ENCODE measurements around the genes CDK12 and CSF3.

DNA sequence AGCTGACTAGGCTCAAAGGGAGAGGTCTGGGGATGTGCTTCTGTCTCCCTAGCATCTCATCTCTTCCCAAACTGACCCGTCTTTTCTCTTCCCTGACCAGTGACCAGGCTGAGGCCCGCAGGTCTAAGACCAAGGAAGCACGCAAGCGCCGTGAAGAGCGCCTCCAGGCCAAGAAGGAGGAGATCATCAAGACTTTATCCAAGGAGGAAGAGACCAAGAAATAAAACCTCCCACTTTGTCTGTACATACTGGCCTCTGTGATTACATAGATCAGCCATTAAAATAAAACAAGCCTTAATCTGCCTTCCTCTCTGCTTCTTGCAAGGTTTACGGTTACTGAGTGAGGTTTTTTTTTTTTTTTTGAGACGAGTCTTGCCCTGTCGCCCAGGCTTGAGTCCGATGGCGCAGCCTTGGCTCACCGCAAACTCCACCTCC is 4.4 kb downstream of the RPL19 start:
- PRO-cap, result no peak

DNA sequence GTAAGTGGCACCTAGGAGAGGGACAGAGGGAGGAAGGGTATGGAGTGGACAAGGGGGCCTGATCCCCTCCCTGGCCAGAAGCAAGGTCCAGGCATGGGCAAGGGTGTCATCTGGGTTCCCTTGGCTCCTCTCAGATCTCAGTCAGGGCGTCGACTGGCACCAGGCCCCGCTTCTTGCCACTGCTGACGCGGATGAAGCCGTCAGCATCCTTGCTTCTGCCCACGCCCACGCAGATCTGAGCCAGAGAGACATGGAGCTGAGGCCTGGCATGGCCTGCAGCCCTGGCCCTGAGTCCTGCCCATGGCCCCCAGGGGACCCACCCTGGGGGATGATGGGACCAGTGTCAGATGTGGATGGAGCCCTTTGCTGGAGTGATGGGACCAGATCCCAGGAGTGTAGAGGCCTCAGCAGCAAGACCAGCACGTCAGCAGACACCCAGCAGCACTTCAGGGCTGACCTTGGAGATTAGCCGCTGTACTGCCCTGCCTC is 12.1 kb downstream of the RPL19 start:
- PRO-cap, result no peak

DNA sequence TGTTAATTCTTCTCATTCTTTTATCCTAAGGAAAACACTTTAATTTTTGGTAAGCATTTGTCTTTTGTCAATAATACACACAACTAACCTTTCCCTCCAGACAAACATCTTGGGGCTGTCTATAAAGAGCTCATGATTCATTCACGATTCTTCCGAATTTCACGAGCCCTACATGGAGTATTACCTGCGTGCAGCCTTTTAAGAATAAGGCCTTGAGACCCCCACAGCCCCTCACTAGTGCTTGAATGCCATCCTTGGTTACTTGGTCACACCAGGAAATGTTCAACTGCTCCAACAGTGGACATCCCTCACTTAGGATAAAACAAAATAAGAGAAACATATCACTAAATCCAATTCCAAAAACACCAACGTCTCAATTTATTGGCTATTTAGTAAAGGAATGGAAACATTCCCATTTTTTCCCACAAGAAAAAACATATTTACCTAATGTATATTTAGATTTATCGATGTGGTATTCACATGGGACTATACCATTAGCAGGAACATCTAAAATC is 56.9 kb upstream of the STAC2 start:
- PRO-cap, result no peak

DNA sequence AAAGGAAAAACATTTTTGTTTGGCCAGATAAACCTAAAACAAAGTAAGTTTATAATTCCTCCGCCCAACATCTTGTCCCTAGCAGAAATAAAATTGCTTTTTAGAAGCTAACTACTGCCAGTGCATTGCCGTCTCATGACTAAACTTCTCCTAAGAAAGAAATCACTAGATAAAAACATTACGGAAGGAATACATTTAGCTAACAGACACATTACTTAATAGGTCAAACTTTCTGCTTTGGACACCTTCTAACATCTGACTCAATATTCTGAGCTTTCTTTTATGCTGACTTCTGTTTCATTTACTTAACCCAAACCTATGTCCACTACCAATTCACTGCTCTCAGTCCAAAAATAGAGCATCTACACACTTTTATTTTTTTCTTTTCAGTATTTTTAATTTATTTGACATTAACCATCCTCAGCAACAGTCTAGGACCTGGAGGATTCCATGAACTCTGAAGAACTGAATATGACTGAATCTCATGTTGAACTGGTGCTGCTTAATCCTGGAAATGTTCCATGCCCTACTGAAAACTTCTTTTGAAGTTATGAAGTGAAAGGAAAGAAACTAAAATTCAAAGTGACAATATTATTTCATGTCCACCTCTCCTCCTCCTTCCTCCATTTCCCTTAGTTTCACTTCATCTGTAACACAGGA is 36.0 kb downstream of the FBXL20 start:
- PRO-cap, result no peak

DNA sequence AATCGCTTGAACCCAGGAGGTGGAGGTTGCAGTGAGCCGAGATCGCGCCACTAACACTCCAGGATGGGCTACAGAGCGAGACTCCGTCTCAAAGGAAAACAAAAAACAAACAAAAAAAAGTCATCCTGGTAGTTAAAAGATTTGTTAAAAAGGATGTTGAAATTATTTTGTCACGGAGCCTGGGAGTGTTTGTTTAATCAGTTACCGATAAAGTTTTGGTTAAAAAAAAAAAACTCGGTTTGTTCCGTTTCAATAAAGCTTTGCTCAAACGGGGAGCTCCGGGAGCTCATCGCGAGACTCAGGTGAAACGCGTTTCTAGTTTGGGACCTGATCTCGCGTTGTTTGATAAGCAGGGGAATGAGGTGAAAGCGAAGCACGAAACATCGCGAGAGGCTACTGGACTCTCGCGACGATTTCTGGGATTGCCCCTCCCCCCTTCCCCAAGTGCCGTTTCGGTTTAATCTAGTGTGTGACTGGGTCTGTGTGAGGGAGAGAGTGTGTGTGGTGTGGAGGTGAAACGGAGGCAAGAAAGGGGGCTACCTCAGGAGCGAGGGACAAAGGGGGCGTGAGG is at the start of gene CDK12:
Gene CDK12 (plus strand): TSS at position 443 of the 571 bp plus-strand sequence.
- PRO-cap, result unidirectional peak, plus-strand start at position 465 of the sequence

GRCh38 chr17:39470862-39471910 is 9.9 kb downstream of the CDK12 start:
- PRO-cap, result no peak

DNA sequence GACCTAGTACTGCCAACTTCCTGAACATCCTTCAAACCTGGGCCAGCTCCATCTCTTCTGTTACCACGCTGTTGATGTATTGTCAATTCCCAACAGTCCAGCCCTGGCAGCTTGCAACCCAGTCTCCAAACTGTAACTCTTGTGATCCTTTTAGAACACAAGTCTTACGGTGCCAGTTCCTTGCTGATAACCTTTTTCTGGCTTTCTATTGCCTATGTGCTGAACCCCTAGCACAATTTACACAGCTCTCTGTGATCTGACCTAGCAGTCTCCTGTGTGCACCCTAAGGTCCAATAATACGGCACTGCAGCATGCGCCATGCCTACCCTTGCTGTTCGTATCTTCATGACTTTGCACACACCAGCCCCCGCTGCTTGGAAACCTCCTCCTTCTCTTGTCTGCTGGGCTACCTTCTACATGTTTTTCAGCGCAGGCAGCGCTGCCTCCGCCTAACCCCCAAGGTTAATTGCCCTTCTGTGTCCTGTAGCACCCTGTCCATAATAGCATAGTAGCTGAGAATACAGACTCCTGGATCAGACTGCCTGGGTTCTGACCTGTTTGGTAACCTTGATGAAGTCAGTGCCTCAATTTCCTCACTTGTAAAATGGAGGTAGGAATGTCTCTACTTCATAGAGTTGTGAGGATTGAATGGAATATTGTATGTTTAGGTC is 1.3 kb downstream of the STARD3 start:
- PRO-cap, result no peak

DNA sequence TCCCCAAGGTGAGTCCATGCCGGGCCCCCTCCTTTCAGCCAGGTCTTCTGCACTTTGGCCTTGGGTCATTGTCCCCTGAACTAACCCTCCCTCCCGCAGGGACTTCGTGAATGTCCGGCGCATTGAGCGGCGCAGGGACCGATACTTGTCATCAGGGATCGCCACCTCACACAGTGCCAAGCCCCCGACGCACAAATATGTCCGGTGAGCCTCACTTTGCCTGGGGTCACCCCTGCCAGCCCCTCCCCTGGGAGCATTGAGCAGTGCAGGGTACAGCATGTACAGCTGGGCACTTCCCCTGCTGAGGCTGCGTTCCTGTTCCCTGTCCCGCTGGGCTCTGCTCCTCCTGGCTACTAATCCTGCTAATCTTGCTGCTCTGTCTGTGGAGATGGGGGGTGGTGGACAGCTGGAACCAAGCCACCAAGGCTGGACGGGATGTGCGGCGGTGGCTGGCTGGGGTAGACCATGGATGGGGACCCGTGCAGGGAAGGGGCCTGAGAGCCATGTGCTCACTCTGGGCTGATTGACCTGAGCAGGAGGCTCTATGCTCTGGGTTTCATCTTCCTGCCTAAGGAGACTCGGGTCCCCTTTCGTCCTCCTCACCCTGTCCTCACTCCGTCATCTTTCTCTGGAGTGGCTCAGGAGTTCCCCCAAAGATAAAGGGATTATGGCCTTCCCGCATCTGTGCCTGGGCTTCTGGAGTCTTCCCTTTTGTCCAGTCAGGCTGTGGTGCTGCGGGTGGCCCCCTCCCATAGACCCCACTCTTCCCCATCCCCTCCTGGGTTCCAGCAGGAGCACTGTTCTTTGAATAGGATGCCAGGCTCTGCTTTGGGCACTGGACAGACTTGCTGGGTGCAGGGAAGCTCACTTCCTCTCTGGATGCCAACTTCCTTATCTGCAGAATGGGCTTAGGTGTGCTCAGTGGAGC is 4.0 kb upstream of the TCAP start:
- PRO-cap, result no peak

DNA sequence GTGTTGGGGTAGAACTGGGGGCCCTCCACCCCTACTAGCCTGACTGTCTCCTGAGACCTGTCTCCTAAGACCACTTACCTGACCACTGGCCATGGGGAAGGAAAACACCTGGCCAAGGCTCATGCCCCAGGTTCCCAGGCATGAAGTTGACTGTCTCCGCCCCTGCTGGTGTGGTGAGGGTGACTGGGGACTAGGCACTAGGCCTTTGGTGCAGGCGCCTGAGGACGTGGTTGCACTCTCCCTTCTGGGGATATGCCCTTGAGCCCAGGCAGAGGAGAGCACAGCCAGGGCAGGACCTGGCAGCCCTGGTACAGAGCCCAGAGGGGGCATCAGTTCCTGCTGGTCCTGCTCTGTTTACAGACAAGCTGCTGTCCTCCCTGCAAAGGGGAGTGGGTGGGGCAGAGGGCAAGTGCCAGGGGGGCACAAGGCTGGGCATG is 469 bp upstream of the TCAP start:
- PRO-cap, result no peak

- PRO-cap, result no peak
These were observed 7.6 kb downstream of the PNMT start for GRCh38 chr17:39675407-39676677.

GRCh38 chr17:39772312-39772818 is 34.6 kb downstream of the GRB7 start:
- PRO-cap, result no peak

- PRO-cap, result no peak
These were observed 973 bp downstream of the LRRC3C start for GRCh38 chr17:39928473-39928937.

DNA sequence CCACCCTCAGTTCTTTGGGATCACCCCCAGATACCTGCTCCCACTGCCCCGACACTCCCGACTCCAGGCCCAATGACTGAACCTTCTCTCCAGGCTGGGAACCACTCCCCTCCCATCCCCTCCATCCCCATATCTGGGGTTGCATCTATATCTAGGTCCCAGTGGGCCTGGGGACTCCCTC is 566 bp downstream of the PSMD3 start:
- PRO-cap, result no peak

DNA sequence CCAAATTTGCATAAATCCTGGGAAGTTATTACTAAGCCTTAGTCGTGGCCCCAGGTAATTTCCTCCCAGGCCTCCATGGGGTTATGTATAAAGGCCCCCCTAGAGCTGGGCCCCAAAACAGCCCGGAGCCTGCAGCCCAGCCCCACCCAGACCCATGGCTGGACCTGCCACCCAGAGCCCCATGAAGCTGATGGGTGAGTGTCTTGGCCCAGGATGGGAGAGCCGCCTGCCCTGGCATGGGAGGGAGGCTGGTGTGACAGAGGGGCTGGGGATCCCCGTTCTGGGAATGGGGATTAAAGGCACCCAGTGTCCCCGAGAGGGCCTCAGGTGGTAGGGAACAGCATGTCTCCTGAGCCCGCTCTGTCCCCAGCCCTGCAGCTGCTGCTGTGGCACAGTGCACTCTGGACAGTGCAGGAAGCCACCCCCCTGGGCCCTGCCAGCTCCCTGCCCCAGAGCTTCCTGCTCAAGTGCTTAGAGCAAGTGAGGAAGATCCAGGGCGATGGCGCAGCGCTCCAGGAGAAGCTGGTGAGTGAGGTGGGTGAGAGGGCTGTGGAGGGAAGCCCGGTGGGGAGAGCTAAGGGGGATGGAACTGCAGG is at the start of gene CSF3:
Gene CSF3 (plus strand): TSS at position 120 of the 596 bp plus-strand sequence.
- PRO-cap, result no peak

DNA sequence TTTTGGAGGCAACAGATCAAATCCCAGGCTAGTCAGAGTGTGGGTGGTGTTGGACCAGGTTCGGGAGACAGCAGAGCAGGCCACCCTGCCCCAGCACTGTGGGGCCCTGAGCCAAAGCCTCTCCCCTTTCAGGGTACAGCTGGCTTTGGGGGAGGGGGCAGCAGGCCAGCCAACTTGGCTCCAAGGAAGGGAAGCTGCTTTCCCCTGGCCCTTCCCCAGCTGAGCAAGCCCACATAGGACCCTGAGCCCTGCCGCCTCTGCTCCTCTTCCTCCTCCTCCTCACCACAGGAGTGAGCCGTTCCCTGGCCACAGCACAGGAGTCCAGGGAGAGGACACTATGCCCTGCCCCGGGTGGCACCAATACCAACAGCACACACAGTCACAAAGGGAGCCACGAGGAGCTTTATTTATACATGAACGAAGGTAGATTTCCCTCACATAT is 3.5 kb downstream of the CSF3 start:
- PRO-cap, result no peak

DNA sequence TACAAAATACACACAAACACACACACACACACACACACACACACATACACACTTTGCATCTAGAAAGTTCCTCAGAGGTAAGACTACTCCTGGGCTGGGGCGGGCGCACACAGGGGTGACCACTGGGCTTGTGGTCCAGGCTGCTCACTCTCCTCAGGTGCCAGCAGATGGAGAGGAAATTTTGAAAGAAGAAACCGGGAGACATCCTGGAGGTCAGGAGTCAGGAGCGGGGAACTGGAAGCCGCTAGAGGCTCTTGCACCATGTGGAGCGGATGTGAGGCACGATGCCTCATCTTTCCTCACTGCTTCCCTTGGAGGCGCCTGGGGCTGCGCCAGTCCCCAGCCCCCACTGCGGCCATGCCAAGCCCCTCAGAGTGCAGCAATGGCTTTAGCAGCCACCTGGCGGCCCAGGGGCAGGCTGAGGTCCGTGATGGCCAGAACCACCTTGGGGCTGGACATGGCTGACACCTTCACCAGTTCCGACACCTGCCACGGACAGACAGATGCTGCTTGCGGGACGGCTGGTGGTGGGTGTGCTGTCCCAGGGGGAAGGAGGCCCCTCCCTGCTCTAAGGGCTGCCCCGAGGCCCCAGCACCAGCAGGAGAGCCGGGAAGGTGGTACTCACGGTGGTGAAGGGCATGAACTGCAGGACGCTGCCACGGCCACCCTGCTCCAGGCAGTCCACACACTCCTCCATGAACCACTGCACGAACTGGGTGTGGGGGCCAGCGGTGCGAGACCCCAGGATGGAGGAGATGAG is 4.1 kb downstream of the CSF3 start:
- PRO-cap, result no peak

DNA sequence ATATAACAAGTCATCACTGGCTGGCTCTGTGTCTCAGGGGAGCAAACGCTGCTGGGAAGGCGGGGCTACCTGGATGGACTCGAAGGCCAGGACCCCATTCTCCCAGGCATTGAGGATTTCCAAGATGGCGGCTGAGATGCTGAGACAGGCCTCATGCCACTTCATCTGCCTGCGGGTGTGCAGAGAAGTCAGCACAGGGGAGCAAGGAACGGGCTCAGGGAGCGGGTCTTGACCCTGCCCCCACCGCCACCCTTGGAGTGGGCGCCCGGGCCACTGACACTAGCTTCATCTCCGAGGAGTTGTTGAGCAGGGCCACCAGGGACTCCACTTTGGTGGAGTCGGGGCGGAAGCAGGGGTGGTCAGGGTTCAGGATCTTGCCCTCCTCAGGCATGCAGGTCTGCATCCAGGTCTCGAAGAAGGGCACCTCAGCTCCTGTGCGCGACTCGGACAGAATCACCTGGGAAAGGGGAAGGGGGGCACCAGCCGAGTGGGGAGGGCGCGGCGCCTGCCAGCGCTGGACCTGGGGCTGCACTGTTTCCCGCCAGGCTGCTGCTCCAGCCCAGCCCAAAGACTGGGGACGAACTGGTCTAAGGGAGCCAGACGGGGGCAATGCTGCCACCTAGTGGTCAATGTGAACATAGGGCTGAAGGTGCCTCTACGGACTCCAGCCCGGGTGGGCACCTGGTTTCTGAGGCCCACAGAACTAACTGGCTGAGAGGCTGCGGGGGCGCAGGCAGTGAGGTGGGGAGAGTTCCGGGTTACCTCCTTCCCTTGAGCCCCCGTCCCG is 11.5 kb downstream of the CSF3 start:
- PRO-cap, result no peak

DNA sequence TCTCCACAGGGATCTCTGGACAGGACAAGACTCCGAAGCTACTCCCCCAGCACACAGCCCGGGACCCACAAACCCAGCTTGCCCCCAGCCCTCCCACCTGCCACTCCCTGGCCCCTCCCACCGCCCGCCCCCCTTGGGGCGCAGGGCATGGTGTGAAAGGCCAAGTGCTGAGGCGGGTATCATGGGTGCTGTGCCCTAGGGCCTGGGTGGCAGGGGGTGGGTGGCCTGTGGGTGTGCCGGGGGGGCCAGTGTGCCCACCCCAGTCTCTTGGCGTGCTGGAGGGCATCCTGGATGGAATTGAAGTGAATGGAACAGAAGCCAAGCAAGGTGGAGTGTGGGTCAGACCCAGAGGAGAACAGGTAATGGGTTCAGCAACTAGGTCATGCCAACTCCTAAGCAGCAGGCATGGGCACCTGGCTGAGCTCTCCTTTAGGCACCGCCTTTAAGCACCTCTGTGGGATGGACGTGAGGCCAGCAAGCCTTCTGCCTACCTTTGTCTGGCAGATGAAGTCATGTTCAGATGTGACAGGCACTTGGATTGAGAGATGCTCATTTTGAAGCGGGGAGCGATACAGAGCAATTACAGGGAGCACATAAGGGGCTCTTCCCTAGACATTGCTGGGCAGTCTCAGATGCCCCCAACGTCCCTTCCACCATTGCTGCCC is 11.6 kb downstream of the THRA start:
- PRO-cap, result no peak

DNA sequence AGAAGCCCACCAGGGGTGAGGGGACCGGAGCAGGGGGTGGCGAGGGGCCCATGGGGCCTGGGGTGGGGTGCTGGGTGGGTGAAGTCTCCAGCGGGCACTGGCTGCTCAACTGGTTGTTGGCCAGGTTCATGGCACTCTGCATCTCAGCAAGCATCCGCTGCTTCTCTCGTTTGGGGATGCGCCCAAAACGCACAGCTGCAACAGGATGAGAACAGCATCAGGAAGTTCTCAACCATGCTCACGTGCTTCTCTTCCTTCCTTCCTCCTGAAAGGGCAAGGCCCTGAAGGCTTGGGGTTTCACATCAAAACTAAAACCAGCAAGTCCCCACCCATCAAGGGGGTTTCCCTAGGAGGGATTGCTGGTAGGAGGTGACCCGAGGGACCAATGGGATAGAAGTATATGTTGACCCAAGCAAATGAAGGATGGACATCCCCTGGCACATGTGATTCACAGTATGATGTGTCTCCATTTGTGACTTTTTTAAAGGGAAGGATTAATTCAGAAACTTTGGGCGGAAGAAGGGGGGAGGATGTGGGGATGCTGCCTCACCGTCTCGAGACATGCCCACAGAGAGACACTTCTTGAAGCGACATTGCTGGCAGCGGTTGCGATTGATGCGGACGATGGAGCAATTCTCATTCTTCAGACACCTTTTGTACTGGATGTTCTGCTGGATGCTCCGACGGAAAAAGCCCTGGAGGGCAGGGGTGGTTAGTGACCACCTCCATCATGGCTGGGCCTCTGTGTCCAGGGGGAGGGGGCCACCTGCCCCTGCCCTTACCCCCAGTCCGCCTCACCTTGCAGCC is 4.3 kb downstream of the NR1D1 start:
- PRO-cap, result no peak

GRCh38 chr17:40097881-40098911 is 2.2 kb downstream of the NR1D1 start:
- PRO-cap, result no peak